ENCODE measurements around a stretch of chr9.

GRCh38 chr9:2260442-2261264, 245.5 kb downstream of the SMARCA2 start:
- PRO-cap, result no peak

DNA sequence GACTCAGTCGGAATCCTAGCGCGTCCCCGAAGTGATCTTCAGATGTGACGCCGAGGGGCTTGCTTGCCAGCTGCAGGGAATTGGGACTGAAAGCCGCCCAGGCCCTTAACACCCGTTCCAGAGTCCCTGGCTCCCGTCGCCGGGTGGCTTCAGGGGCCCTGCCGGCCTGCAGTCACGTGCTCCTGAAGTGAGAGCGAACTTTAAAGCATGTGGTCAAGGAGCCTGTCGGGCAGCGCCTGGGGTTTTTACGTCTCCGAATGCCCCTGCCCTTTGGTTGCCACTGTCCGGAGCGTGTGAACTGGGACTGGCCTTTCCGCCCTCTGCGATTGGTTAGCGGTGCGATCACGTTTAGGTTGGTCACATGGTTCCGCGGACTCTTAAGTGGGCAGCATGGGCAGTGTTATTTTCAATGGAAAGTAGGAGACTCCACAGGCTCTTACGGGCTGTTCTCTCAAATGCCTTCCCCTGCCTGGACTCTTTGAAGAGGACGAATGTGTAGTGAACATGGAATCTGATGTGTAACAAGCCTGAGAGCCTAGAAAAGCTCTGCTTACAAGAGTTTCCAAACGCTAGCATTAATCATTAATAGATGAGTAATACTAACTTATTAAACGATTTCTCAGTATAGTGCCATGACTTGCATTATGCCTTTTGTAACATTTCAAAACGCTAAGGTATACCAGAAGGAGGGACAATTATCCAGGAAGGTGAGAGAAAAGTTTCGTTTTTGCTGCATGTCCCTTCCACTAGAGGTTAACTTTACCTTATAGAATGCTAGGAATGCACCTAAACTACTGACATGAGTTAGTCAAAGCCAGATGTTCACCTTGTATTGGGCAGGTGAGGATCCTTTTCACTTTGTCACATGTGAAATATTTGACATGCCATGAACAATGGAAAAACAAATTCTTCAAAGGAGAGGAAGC, 2.0 kb downstream of the VLDLR start:
- PRO-cap, result bidirectional peak, plus-strand start at position 409 of the sequence, minus-strand start at position 272 of the sequence; unidirectional peak, minus-strand start at position 477 of the sequence

GRCh38 chr9:2727775-2728239, 10.5 kb downstream of the KCNV2 start:
- PRO-cap, result no peak

- PRO-cap, result no peak
Observed at GRCh38 chr9:2765329-2765955, 48.1 kb downstream of the KCNV2 start.

DNA sequence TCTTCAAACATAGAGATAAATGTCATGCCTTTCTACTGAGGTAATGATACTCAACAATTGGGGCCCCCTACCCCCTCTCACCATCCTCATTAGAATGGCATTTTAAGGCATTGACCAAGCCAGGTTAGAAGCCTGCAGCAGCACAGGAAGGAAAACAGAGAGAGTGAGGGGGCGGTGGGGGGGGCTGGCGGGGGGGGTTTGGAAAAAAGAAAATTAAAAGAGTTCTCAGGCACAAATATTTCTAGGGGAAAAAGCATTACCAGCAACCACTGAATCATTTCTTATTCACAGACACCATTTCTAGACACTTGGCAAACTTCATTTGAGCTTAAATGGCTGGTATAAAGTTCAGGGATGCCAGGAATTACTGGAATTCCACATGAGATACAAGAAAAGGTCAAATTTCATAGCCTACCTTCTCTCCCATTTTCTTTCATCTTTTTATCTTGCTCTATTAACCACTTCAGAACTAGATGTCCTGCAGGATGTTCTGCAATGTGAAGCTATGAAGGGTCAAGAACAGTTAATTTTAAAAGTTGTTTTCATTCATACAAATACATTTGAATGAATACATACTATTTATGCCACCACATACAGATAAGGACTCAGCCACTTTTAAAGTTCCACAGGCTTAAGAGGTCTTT, 33.8 kb downstream of the PUM3 start:
- PRO-cap, result no peak

GRCh38 chr9:3088172-3088644, 244.3 kb upstream of the PUM3 start:
- PRO-cap, result no peak

DNA sequence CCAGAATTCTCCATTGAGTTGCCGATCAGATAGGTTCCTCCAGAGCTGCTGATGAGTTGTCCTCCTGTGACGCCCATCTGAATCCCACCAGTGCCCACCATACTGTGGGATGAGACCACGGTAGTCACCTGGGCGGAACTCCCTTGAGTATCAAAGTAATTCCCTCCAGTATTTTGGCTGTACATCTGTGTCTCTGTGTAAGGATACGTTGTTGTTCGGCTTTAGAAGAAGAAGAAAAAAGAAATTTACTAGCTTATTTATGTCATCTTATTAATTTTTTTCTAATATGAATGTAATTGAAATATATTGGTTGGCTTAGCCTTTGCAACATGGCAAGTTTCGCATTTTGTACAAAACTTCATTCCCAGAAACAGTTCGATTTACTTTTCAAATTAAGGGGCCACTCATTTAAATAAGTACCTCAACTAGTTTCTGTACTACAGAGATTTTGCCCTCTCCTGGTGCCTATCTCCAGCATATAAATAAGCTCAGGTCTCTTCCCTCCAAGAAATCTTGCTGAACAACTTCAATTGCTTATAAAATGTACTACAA, 195.4 kb downstream of the RFX3 start:
- PRO-cap, result no peak

DNA sequence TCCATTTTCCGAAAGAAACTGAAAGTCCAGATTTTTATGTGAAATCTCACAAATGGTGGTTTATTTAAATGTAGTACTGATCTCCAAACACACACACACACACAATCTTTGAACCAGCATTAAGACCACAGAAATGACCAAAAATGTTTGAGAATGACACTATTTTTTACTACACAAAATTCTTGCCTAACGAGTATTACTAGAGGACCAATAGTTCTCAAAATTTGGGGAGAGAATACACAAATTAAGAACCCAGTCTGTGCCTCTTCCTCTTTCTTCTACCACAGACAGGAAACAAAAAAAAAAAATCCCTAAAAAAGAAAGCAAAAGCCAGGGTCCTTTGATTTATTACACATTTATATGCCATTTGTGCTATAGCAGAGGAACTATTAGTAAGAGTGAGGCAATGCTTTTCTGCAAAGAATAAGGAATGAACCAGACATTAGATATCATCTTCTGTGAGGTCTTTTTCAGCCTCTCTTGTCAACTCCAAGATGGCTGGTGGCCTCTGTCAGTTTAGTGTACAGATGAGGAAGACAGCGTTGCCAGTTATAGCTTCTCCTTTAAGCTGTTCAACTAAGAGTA, 127.7 kb downstream of the RFX3 start:
- PRO-cap, result no peak

GRCh38 chr9:3477131-3477741, 48.6 kb downstream of the RFX3 start:
- PRO-cap, result no peak

DNA sequence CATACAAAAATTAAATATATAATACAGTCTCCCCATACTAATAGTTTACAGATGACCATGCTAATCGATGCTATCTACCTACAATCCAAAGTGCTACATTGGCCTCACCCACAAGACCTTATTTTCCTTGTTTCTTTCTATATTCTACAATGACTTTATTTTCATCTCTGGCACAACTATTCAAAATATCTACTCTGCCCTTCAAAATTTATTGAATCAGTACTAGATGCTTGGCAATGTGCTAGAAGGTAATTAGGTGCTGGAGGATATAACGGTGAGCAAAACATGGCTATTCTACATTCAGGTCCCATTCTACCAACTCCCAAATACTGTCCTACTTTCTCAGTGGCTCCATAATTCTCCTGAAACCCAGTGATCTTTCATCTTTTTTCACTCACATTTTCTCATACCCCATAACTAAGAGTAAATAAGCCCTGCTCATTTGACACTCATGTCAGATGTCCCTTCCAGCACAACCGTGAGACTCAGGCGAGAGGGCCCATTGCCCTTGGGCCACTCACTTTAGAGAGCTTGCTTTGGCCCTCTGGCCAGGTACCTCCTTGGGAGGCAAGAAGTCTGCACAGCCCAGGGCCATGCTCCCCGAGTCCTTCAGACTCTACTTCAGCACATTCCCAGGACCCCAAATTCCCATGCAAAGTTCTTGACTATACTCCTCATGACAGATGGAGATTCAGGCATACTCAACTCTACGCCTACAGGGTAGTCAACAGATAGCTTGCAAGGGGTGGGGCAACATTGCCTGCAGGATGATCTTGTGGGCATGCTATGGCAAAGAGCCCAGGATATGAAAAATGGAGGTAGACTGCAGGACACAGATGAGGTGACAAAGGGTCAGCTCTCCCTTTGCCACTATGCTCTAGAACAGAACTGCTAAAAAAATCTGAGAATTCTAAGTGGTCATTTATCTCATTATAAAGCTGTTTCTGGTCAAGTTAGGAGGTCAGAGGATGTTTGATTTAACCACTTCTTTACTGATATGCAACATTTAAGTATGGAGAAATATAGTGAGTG, 33.6 kb downstream of the RFX3 start:
- PRO-cap, result no peak

GRCh38 chr9:3793806-3794624, 268.2 kb upstream of the RFX3 start:
- PRO-cap, result no peak

GRCh38 chr9:3827019-3827535, 301.3 kb upstream of the RFX3 start:
- PRO-cap, result no peak

DNA sequence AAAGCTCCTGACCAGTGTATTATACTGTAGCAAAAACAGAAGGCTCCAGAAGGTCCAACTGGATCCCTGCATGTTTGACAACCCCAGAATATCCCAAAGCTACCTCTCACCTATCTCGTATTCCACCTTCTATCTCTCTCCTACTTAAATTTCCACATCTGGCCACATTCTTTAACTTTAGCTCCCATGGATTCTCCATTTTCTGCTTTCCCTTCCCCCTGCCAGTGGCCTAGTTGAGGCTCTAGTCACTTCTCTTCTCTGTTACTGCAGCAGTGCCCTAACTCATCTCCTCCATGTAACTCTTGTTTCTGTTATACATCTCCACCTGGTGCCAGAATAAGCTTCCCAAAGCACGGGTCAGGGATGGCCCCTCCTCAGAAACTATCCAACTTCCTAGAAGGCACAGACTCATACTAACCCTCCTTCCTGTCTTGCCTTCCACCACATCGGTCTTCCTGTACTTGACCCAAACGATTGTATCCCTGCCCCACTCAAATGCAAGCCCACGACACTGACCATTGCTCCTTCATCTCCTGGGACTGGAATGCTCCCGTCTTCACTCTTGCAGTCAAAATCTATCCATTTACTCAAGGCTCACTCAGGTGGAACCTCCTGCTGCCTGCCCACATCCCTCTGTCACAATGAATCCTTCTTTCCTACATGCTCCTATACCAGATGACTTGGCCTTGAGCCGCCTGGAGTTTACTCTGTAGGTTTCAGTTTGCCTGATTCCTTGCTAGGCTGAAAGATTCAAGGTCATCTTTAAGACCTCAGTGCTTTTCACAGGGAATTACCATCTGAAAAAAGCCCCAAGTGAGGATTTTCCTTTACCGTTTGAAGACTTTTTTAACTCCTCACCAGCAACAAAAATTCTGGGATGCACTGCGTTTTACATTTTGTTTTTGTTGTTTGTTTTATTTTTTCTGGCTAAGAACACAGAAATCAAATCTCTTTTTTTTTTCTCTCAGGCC, 264.3 kb downstream of the GLIS3 start:
- PRO-cap, result no peak

GRCh38 chr9:4104181-4104982, 195.5 kb downstream of the GLIS3 start:
- PRO-cap, result no peak

GRCh38 chr9:4298807-4299414, 957 bp downstream of the GLIS3 start:
- PRO-cap, result no peak

DNA sequence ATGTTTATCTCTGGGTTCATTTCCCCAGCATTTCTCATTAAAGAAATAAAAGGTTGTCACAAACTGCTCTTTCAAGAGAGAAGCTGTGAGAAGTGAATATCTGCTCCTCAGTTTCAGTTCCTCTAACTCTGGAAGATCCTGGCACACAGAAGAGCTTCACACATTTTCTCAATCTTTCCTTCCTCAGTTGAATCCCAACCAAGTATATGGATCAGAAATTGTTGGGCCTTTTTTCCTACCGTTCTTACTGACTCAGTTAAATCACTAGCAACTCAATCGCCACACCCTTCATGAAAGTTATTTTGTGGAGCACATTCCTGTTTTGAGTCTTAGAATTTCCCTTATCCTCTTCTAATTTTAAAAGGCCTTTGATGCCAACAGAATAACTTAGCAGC, 59.4 kb upstream of the SLC1A1 start:
- PRO-cap, result no peak

- PRO-cap, result no peak
Observed at GRCh38 chr9:4504137-4504648, 13.9 kb downstream of the SLC1A1 start.

- PRO-cap, result no peak
Observed at GRCh38 chr9:4614447-4615131, 47.5 kb upstream of the PLPP6 start.

GRCh38 chr9:4731415-4732275, 9.4 kb downstream of the AK3 start:
- PRO-cap, result no peak

GRCh38 chr9:4739844-4740385, 1.1 kb downstream of the AK3 start:
- PRO-cap, result no peak

Measured in sternocleidomastoid (tissue), 1 donor.